Aortic smooth muscle cell (primary cell): ENCODE data around the genes LSM2, SLC44A4, CFB, ATF6B and HLA-DMB.

DNA sequence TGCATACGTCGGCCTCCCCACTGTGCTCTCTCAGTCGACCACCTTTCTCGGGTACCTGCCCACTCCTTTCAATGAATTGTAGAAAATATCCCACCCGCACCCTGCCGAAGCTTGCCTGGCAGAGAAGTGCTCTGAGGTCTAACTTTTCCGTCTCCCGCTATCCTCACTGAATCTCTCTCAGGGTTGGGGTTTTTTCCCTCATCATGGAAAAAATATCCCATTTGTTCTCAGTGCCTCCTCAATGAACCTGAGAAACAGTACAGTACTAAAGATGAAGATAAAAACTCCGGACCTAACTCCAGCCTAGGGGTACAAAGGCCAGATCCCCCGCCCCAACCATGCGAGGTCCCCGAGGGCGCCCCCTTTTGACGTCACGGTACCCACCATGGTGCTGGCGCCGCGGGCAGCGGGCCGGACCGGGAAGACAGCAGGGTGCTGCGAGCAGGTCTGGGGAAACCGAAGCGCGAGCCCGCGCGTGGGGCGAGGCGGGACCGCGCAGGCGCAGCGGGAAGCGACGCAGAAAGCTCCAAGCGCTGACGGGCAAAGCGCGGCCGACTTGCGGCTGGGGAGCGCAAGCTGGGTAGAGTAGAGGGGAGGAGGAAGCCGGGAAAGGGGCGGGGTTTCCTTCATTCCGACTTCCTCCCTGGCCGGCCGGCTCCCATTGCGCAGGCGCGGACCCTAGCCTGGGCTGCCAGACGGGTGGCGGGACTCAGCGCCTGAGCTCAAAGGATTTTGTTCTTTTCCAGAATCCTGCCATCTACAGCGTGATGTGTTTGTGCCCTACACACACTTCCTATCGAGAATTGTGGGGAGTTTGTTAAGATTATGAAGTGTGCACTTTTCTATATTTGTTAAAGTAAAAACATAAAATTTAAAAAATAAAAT is at the start of gene LSM2:
LSM2 (minus strand) TSS at position 596 of the 885 bp plus-strand sequence.
- RRBS: 4% methylated on average over 3 of the region's 56 CpGs

DNA sequence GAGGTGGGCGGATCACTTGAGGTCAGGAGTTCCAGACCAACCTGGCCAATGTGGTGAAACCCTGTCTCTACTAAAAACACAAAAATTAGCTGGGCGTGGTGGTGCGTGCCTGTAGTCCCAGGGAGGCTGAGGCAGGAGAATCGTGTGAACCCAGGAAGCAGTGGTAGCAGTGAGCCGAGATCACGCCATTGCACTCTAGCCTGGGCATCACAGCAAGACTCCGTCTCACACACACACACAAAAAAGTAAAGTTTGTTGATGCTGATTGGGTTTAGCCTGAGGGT is 2.8 kb downstream of the HSPA1A start:
- RRBS: no CpG with 5 or more reads among the region's 7 CpGs

DNA sequence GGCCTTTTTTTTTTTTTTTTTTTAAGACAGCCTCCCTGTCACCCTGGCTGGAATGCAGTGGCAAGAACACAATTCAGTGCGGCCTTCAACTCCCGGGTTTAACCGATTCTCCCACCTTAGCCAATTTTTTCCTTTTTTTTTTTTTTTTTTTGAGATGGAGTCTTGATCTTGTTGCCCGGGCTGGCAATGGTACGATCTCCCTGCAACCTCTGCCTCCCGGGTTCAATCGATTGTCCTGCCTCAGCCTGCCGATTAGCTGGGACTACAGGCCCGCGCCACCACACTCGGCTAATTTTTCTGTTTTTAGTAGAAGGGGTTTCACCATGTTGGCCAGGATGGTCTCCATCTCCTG is 8.3 kb downstream of the HSPA1B start:
- RRBS: under 1% methylated on average over 2 of the region's 11 CpGs

DNA sequence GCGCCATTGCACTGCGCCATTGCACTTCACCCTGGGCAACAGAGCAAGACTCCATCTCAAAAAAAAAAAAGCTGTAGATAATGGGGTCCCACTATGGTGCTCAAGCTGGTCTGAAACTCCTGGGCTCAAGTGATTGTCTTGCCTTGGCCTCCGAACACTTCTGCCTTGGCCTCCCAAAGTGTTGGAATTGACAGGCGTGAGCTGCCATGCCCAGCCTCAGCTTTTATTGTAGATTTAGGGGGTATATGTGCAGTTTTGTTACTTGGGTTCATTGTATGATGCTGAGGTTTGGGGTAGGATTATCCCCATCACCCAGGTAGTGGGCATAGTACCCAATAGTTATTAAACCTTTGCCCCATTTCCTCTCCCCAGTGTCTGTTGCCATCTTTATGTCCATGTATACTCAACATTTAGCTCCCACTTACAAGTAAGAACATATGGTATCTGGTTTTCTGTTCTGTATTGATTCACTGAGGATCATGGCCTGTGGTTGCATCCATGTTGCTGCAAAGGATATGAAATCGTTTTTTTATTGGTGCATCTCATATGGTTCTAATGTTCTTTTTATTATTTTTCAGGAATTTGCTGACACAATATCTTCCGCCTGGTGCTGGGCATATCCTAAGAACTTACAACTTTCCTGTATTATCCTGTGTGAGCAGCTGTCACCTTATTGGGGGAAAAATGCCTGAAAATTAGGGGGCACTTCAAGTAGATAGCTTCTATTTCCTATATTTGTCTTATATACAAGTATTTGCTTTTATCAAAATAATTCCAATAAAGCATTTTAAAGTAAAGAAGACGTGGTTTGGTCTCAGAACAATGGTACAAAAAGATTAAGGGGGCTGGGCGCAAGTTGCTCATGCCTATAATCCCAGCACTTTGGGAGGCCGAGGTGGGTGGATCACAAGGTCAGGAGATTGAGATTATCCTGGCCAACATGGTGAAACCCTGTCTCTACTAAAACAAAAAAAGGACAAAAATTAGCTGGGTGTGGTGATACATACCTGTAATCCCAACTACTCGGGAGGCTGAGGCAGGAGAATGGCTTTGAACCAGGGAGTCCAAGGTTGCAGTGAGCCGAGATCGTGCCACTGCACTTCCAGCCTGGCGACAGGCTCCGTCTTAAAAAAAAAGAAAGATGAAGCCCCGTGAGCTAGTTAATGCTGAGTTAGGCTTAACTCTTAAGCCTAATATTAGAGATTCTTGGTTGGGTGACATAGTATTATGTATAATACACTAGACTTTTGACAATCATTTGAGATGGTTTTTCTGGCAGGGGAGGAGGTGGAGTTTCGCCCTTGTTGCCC is 11.9 kb downstream of the HSPA1B start:
- RRBS: no CpG with 5 or more reads among the region's 16 CpGs

DNA sequence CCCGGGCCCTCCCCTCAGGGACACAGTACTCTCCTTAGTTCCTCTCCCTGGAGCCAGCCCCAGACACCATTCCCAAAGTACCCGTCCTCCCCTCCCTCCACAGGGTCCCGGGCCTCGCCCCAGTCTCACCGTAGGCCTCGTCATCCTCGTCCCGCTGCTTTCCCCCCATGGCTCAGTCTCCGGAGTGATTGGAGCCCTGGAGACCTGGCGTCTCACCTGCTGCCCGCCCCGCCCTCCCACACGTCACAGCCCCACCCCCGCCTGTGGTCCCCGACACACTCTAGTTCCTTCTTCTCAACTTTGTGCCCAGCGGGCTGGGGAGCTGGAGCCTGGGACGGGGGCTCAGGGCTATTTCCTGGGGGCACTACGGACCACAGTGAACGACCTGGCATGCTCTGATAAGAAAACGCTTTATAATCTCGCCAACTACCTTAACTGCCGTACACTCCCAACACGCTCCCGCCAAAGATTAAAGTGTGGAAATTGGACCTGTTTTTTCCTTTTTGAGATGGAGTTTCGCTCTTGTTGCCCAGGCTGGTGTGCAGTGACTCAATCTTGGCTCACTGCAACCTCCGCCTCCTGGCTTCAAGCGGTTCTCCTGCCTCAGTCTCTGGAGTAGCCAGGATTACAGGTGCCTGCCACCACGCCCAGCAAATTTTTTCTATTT is at the start of gene SLC44A4:
SLC44A4 (minus strand) TSS at position 186 of the 667 bp plus-strand sequence.
- RRBS: 45% methylated on average over 9 of the region's 28 CpGs

GRCh38 chr6:31945368-31946571 is at the start of gene CFB:
Gene CFB, plus strand, starts transcription at chr6:31946095.
- RRBS: 9% methylated on average over 4 of the region's 21 CpGs

DNA sequence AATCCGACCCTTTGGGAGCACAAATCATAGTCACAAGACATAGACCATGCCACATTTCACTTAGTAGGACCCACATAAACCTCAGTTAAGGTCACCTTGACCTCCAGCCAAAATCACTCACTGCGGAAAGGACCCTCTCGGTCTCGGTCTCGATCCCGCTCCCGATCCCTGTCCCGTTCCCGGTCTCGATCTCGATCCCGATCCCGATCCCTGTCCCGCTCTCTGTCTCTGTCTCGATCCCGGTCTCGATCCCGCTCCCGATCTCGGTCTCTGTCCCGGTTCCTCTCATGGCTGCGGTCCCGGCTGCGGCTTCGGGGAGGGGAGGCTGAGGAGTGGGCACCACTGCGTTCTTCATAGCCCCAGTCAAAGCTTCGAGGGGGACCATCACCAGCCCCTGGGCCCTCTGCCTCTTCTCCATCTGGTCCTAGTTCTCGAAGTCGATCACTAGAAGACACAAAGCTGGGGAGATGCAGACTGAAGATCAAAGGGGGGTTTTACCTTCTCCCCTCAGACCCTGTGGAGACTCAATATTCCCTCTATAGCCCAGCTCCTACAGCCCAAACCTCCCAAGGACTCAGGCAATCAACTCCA is 4.2 kb downstream of the NELFE start:
- RRBS: 98% methylated on average over 3 of the region's 29 CpGs

GRCh38 chr6:31969616-31970520 is 2.1 kb downstream of the DXO start:
- RRBS: no CpG with 5 or more reads among the region's 21 CpGs

DNA sequence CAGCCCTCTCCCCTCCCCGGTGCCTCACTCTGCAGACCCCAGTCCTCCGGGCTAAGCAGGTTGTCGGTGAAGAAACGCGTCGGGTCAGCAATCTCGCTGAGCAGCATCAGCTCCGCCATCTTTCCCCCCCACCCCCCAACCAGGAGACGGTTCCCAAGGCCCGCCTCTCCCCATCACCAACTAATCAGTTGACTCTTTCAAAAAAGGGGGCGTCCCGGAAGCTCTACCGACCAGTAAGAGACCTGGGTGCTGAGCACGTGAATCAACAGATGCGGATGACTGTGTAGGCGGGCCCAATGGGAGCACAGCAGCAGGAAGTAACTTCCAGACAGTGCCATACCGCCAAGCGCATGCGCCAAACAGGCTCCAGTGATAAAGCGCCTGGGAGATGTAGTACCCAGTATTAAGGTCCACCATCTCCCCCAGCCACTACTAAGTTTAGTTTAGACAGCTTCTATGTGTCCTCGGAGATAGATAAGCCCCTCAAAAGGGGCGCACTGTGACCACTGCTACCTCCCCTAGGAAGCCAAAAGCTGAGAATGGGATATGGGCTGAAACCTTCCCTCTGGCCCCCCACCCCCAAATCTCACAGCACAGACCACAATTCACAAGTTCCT is at the start of gene ATF6B:
ATF6B (minus strand) TSS at position 158 of the 617 bp plus-strand sequence.
- RRBS: no CpG with 5 or more reads among the region's 22 CpGs

DNA sequence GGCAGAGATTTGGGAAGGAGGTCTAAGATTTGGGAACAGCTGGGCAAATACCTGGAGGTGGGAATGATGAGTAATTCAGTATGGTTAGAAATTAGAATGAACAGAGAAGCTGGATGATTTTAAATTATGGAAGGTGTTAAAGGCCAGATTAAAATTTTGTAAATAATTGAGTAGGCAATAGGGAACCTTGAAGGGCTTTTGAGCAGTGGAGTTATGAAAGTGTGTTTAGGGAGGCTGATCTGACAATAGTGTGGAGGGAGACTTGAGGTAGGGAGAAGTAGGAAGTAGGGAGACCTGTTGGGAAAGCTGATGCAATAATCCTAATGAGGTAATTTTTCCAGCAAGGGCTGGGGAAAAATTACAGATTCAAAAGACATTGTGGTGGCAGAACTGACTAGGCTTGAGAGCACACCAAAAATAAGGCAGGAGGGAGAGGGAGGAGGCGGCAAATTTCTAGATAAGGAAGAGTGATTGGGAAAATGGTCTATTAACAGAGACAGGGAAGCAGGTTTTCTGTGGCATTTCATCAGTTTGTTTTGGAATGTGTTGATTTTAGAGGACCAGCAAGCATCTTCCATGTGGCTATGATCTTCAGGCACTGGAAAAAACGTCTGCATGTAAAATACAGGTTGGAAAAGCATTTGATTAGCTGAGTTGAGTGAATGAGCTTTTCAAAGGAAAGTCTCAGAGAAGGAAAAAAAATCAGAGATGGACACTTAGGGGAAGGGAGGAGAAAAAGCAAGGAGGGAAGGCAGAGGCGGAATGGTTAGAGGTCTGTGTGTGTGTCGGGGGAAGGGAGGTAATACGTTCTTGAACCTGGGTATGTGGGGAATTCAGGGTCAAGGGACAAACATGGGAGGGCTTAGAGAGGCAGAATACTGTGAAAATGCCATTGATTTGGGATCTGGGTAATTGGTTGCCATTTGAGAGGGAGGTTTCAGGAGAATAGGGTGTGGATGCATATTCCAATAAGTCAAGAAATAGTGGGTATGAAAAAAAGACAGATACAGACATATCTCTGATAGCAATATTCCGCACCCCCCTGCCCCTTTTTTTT is 5.3 kb downstream of the PRRT1 start:
- RRBS: no CpG with 5 or more reads among the region's 6 CpGs

DNA sequence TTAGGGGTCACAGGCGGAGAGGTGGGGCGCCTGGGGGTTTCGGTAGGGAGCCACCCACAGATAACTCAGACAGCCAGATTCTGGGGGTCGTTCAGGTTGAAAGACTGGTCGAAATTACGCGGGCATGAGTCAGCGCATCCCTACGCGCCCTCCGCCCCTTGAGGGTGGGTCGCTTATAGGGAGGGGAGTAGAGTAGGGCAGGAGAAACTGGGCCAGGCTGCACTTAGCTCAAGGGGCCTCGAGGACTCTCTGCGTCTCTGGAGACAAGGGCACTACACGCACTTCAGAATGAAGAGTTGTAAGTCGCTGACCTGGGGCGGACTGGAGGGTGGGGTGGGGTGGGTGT is 629 bp upstream of the PPT2 start:
- RRBS: no CpG with 5 or more reads among the region's 17 CpGs

DNA sequence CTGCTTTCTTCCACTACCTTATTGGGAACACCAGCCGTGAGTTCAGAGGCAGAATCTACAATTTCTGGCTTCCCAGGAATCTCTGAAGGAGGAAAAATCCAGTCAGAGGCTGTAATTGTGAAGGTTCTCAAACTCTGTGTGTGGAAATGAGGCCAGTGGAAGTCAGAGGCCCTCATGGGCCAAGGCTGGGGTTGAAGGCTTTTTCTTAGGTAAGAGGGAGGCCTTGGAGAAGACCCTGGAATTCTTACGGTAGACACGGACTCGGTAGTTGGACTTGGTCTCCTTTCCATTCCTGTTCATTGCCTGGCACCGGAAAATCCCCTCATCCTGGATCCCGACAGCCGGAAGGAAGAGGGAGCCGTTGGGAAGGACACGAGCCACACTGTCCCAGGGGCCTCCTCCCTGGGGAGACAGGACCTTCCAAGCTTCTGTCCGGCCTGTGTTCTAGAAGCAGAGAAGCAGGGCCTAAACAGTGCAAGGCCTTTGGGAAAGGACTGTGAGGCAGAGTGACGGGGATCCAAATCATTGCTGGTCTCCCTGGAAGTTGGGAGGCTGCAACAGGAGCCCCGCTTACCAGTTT is 656 bp downstream of the AGER start:
- RRBS: 50% methylated on average over 4 of the region's 12 CpGs

GRCh38 chr6:32222747-32223685 is 851 bp downstream of the NOTCH4 start:
- RRBS: no CpG with 5 or more reads among the region's 14 CpGs

- RRBS: no CpG with 5 or more reads among the region's 31 CpGs
Measured at GRCh38 chr6:32255143-32255913, 31.5 kb upstream of the NOTCH4 start.

DNA sequence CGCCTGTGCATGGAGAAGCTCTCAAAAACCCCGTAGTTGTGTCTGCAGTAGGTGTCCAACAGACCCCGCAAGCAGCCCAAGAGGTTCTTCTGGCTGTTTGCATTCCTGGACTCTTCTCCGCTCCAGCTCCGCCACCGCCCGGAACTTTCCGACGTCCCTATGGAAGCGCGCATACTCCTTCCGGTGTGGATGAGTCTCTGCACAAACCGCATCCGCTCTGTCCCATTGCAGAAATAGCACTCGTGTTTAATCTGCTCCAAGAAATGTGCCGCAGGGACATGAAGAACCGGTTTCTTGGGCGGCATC is 20.1 kb downstream of the HLA-DRA start:
- RRBS: 37% methylated on average over 10 of the region's 18 CpGs

DNA sequence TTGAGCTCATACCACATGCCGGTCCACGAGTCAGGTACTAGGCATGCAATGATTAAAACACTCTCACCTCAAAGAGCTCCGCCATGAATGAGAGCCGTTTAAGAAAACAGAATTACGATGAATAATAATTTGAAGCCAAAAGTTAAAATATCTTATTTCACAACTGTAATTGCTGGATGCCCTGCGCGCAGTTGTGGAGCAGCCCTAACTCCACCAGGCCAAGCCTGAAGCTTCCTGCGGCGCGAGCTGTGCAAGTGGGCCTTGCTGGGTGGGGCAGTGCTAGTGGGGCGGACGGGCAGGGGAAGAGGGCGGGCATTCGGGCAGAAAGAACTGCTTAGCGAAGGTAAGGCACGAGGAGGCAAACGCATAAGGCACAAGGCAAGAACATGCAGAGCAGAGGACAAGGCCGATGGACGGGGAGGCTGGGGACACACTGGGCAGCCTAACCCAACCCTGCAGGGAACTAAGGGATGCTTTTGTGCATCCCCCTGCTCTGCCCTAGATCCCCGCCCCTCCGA is 2.3 kb downstream of the HLA-DQB2 start:
- RRBS: no CpG with 5 or more reads among the region's 21 CpGs

DNA sequence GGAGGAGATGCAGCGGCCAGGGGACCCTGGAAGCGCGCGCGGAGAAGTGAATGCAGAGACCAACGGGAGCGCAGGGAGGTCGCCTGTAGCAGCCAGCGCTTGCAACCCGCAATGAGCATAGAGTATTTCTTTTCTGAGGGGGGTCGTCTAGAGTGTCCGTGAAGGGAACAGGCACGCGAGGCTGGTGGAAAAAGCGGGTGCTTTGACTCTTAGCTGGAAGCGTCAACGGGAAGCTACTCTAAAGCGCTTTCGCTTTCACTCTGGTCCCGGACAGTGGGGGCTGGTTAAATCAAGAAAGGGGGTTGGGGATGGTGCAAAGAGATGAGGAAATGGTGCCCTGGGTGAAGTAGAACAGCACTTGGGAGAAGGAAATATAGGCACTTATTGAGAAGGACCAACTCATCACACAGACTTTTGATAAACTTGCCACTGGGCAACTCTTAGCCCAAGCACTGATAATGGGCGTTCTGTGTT is 370 bp downstream of the PSMB9 start:
- RRBS: no CpG with 5 or more reads among the region's 21 CpGs

- RRBS: no CpG with 5 or more reads among the region's 69 CpGs
Measured at GRCh38 chr6:32894026-32895088, 40.4 kb downstream of the PSMB9 start.

- RRBS: 27% methylated on average over 2 of the region's 10 CpGs
Measured at GRCh38 chr6:32940660-32941454, at the start of gene HLA-DMB. Gene HLA-DMB, minus strand, starts transcription at chr6:32941028.

GRCh38 chr6:32941455-32941808 is 604 bp upstream of the HLA-DMB start:
- RRBS: no CpG with 5 or more reads among the region's 6 CpGs